Umbilical cord (tissue), 2 donors: ENCODE measurements around the genes PRELID2 and TCERG1.

- RAMPAGE, long total RNA = no peak
Observed at GRCh38 chr5:142840359-142841015, 70.3 kb downstream of the ARHGAP26 start.

DNA sequence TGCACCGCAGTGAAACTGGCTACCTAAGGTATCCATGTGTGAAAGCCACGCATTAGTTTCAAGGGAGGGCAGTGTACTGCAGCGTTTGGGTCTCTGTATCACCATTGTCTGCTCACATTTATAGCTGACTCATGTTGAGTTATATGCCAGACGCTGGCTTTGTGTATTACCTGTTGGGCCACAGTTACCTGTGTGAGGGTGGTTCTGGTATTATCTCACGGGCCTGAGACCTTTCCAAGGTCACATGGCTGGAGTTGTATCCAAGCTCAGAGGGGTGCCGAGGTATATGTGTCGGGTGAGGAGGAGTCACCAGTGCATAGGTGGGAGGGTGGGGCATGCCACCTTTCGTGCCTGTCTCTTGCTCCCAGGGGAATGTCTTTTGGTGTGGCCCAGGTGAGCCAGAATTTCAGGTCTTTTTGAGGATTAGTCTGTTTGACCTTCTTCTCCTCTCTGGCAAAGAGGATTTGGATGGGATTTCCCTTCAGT lies 75.9 kb downstream of the ARHGAP26 start:
- RAMPAGE, long total RNA = no peak

GRCh38 chr5:142864114-142865256 lies 94.3 kb downstream of the ARHGAP26 start:
- RAMPAGE, long total RNA = no peak

GRCh38 chr5:142894056-142894659 lies 124.0 kb downstream of the ARHGAP26 start:
- RAMPAGE, long total RNA = no peak

DNA sequence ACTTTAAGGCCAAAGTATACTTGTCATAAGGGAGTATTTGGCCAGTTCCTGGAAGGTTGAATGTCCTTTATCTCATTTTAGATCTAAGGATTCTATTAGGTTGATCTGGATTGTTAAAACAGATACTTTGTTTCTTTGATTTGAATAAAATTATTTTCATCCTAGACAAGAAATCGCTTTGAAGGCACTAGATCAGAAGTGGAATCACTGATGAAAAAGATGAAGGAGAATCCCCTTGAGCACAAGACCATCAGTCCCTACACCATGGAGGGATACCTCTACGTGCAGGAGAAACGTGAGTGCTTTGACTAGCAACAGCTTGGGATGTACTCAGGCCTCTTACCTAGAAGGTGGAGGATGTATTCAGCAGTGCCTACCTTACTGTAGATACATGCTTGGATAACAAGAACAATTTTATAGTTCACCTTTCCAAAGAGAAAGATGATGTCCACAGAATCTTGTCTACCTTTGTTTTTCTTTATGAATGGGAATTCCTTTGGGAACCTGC lies 133.3 kb downstream of the ARHGAP26 start:
- RAMPAGE, long total RNA = no peak

DNA sequence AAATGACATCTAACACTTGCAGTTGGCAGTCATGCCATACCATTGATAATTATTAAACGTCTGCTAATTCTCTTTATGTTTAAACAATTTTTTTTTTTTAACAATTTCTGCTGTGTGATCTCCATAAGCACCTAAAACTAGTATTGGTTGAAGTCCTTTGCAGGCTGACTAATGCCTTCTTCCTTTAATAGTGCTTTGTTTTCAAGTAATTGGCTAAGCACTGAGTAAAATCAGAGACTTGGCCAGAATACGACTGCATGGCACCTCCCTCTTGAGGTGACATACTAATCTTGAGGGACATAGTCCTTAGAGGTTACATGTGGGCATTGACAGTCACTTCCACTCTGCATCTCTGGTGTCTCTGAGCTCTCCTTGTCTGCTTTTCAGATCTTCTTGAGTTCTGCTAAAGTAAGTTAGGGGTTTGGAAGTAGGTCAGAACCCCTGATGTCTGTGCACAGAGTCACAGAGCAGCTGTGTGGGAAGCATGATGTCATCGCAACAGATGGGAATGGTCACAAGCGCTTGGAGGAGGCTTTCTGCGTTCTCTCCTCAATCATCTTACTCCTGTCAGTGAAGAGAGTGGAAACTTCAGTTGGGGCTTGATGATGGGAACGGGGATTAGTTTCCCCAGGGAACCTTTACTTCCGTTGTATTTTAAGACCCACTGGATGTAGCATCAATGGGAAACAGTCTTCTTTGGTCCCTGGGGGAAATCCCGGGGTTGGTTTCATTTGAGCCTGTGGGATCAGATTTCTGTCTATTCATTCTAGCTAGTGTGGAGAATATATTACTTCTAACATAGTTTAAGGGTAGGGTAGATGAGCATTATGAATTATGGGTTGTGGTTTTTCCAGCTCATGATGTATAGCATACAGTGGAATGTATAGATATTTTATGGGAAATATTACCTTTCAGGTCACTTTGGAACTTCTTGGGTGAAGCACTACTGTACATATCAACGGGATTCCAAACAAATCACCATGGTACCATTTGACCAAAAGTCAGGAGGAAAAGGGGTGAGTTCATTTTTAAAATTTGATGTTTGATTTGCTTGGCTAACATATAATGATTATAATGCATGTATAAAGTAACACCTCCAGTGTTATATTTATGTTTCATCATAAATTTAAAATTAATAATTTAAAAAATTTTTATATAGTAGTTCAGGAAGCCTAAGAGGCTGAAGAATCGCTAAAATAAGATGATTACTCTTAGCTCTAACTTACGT lies 137.0 kb downstream of the ARHGAP26 start:
- RAMPAGE, long total RNA = no peak

DNA sequence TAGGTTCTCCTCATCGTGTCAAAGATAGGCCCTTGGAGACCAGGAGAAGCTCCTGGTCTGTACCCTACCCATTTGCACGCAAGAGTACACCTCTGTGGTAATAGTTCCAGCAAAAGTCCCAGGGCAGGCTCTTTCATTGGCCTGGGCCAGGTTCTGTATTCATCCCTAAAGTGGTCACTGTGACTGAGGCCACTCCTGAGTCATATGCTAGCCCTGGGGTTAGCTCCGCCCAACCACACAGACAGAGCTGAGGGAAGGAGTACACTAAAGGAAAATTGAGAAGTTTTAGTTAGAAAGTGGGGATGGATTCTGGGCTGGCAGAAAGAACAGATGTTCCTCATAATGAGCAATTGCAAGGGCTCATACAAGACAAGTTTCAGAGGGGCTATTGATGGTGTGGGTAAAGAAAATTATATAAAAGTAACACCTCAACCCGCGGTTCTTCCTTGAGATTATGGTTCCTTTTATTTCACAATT lies 206.7 kb downstream of the ARHGAP26 start:
- RAMPAGE, long total RNA = no peak

GRCh38 chr5:143105443-143105967 lies 298.0 kb downstream of the NR3C1 start:
- RAMPAGE, long total RNA = no peak

- RAMPAGE, long total RNA = no peak
Observed at GRCh38 chr5:143150171-143150746, 253.2 kb downstream of the NR3C1 start.

DNA sequence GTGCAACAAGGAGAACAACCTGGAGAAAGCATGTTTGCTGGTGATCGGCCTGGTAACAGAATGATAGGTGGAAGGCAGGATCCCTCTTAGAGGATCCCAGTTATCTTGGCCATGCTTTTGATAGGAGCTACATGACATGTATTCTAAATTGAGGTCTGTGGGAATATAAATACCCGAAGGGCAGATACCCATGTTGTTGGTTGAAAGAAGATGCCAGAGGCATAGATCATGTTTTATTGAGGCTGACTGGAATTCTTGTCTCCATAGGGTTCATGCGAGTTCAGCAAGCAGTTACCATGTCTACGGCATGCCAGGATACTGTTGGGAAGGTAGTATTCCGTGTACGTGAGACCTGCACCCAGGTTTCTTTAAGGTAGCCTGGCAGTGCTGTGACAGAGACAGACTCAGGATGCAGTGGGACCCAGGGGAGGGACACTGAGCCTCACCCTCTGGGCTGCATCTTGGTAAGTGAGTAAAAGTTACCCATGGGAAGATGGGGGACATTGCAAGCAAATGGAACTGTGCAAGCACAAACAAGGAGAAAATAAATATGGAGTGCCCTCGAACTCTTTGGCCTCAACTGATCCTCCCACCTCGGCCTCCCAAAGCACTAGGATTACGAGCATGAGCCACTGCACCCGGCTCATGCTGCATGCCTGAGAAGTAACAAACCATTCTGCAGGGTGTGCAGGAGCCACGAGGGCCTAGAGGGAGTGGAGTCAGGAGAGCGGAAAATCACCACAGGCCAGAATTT lies 230.6 kb downstream of the NR3C1 start:
- RAMPAGE, long total RNA = no peak

DNA sequence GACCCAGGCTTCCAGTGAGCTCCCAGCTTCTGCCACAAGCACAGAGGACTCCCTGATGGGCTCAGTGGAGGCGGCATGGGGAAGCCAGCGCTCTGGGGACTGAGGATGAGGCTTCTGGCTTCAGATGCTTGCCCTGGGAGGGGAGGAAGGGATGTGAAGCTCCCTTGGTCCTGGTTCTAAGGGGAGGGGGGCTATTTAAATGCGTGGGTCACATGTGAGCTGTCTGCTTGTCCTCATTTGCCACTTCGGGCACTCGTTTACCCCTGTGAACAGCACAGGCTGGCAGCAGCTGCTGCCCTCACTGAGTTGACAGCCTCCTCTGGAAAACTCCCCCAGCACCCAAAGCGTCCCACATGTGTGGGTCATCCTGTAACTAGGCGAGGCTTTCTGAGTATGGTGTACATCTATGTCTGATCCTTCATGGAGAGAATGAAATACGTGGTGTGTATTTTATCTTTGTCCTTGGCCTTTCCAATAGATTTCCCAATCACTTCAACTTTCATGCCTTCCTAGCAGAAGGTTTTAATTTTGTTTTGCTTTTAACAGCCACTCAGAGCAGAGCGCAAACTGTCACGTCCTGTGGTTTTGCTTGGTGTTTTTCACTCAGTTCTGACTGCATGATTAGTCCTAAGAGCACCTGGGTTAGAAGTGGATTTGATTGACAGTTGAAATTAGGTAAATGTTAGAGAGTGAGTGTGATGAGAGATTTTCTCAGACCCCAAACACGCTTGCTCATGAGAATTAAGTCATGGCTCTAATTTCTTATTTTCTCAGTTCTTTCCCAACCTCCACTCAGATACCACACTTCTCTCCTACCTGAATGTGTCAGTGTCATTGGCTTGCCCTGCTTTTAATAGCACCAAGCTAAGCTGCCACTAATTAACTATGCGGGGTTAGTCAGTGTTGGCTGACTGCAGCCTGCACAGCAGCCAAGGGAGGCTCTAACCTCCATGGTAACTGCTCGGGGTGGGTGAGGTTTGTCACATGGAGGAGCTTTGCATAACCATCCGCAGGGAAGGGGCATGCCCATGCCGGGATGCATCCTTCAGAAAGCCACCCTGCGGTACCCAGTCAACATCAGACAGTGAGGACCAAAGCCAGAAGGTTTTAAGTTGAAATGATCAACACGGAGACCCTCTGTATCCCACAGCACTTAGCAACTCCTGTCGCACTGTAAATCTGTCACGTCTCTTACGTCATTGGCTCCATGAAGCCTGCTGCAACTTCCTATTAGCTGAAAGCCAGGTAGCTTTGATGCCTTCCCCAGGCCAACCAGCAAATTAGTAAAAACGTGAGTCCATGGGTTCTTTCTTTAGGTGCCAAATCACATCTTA lies 173.5 kb downstream of the NR3C1 start:
- RAMPAGE, long total RNA = no peak

DNA sequence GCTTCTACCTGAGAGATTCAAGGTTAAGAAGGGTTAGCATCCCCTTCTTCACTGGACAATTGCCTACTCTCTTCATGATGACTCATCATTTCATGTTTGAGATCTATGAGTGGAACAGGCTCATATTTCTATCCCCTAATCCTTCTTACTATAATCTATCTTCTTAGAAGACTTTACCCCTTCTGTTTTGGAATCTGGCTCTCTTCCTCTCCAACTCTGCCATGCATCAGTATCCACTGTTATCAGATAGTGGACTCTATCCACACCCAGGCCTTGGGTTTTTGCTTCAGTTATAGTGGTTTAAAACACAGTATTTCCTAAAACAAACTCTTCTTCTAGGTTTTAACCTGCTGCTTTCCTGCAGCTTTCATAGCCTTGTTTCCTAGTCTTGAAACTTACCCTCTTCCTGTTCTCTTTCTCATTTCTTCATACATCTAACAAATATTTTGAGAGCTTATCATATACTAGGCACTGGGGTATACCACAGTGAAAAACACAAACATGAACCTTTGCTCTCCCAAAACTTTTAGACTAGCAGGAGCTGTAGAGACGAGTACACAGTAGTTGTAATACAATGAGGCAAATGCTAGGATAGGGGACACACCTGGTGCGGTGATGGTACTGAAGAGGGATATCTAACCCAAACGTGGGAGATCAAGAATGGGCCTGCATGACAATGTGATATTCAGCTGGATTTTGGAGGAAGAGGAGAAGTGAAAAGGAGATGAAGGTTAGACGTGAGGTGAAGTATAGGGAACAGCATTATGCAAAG lies 54.0 kb downstream of the NR3C1 start:
- RAMPAGE, long total RNA = no peak

- RAMPAGE, long total RNA = no peak
Observed at GRCh38 chr5:143404724-143405534, 1.4 kb upstream of the NR3C1 start.

GRCh38 chr5:143405793-143406021 lies 2.2 kb upstream of the NR3C1 start:
- RAMPAGE, long total RNA = no peak

DNA sequence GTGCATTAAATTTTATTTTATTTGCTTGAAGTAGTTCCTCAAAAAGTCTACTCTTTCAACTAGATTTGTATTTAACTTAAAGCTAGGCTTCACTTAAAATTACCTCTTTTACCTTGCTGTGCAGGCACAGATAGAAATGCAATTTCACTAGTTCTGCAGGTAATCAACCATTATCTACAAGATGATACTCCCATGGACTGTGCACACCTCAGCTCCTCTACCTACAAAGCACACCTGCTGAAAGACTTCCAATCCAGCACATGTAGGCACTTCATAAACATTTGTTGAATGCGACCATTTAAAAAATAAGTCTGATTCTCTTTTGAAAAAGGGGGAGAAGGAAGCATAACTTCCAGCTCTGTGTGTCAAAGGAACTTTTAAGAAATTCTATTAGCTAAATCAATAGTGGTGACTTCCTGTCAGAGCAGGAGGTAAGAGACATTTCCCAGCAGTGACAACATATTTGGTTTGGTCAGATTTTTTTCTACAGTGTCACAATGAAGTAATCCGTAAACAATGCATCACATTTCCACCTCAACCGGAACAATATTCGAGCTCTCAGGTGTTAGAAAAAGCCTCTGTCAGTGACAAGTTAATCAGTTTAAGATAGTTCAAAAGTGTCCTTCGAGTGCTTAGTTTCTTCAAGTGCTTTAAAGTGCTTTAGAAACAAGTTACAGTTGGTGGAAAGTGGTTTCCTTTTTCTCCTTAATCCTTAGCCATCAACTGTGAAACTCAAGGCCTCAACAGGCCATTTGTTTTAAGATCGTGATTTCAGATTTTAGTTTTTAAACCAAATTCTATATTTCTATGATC lies 182.2 kb upstream of the HMHB1 start:
- RAMPAGE, long total RNA = no peak

GRCh38 chr5:145835000-145835861 lies at the start of gene PRELID2:
PRELID2 (minus strand) TSS chr5:145835342.
- RAMPAGE, long total RNA = no peak

DNA sequence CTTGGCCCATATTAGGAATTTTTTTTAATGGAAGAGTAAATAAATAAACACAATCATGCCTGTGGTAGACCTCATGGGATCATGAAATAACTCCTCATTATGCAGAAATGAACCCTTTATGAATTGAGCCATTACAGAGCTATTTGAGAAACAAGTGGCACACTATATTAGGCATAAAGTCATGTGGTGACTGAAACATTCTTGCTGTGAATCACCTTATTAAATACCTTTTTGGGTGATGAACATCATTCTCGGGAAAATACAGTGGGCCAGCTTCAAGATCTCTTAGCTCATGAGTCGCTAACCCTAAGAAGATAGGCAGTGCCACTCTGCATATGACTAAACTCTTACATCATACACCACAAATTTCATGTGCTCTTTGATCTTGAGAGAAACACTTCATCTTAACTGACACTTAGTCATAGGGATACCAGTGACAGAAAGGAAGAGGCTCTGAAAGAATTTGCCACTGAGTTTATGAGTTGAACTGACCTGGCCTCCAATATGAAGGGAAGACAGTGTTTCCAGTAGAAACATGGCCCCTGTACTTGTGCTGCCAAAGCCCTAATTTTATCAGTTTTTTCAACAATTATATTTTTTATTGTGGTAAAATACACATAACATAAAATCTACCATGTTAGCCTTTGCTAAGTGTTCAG lies 10.1 kb downstream of the SH3RF2 start:
- RAMPAGE, long total RNA = no peak

DNA sequence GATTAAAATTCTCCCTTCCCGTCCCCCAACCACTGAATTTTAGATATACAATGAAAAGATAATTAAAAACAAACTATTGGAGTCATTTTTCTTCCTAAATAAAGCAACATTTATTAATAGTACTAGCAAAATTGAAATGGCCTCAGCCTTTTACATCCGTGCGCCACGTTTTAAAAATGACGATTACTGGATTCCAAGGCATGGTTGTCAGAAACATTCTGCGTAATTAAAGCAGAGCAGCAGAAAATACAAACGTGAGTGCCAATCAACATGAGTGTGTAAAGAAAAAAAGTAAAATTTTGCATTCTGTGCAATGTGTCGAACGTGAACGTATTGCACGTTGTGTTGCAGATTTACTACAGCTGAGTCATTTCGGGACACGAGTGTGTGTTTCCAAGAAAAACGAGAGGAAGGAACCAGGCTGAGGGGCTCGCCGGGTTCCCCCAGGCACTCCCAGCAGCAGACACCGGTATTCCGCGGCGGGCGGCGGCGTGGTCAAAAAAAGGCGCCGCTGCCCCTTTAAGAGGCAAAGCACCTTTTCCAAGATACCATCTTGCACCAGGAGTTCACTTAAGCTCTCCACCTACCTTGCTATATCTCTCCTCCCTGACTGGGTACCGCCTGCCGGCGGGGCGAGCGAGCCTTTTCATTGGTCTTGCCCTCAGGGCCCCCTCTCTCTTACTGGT lies 418 bp upstream of the RBM27 start:
- RAMPAGE, long total RNA = no peak

DNA sequence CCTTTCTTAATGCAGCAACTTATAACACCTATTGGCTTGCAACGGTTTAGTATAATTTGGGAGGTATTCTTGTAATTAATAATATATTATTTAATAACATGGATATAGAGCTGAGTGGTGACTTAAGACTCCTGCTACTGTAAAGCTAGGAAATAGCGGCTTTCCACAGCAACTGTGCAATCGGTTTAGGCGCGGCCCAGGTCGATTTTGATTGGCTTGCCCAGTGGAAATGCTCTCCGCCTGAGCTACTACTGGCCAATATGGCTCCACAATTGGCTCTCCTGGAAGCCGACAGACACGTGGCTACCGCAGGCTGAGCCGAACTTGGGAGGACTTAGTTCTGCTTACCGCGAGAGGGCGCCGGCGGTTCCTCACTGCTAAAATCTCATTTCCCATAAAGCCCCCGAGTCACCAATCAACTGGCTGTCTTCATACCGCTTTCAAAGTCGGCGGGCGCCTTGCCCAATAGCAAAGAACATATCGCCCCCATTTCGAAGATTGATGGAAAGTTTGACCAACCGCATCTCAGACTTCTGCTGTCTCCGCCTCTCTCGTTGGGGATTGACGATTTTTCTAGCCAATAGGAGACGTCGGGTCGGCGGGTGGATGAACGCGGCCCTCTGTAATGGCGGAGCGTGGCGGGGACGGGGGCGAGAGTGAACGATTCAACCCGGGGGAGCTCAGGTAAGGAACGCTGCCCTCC lies at the start of gene TCERG1:
Gene TCERG1 (plus strand): TSS at position 609 of the 703 bp plus-strand sequence.
- RAMPAGE, long total RNA = no peak

GRCh38 chr5:146474010-146474357 lies 26.9 kb downstream of the TCERG1 start:
- RAMPAGE, long total RNA = no peak